Measurements from ENCODE around the genes ACVR2A and LYPD6B.

DNA sequence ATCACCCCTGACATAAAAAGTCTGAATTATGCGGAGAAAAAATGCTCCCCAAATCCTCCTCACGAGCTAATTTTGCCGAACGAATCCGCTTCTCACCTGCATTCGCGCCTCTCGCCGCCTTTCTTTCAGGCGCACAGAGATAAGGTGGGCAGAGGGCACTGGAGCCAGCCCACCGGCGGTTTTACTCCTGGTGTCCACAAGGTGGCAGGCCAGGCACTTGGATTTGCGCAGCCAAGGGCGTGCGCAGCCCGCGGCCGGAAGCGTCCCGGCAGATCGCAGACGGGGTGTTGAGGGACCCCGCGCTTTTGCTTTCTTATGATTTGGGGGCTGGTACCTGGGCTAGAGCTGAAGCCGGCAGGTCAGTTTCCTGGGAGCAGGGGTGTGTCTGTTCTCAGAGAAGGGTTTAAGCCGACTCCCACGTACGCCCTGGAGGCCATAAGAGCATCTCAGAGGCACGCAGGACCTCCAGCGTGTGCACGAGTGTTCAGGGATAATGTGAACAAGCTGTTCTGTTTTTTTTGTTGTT, 305.5 kb upstream of the CXCR4 start:
- PRO-cap, 10 experiments, result no peak in any of the 10 experiments

DNA sequence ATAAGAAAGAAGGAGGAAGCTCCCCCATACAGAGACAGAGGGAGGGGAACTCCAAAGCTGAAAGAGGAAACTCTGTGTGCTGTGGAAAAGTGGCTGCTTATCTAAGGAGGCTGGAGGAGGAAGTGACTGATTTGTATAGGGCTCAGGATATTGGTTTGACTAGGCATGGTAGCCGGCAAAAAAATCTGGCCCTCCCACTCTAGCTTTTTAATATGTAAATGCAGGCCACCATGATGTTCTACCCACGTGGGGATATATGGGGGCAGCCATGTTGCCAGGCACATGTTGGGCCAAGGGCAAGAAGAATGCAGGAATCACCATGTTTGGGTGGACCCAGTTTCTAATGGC, 64.3 kb downstream of the HNMT start:
- PRO-cap, 10 experiments, result no peak in any of the 10 experiments

GRCh38 chr2:138440772-138441366, 60.7 kb upstream of the SPOPL start:
- PRO-cap, 10 experiments, result no peak in any of the 10 experiments

- PRO-cap, 10 experiments, result no peak in any of the 10 experiments
Measured at GRCh38 chr2:138506380-138506956, 4.9 kb downstream of the SPOPL start.

GRCh38 chr2:143132160-143132794, 3.1 kb downstream of the ARHGAP15 start:
- PRO-cap, 10 experiments, result peak in 1 of 10 experiments; most common minus-strand start chr2:143132484 (in 1)

DNA sequence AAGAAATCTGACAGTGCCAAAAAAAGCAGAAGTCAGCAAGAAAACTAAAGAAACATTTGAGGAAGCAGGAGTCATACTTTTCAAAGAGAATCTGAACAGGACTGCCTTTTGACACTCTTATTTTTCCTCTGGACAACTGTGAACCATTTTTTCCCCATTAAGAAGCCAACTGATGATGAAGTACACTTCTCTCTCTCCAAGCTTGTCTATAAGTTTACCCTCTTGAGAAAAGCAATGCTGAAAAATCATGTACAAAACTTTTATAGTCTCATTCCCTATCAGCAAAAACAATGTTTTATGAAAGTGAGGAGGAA, 188.5 kb downstream of the GTDC1 start:
- PRO-cap, 10 experiments, result peak in 1 of 10 experiments; most common plus-strand start position 157 of the sequence (in 1)

DNA sequence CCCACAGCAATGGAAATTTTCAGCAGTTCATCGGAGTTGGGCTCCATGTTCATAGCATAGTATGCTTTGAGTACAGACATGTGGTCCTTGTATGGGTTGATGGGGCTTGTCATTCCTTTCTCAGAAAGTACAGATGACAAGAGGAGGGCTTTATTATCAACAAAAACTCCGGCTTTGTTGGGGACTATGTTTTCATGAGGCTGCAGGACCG, 66.7 kb upstream of the GTDC1 start:
- PRO-cap, 10 experiments, result no peak in any of the 10 experiments

DNA sequence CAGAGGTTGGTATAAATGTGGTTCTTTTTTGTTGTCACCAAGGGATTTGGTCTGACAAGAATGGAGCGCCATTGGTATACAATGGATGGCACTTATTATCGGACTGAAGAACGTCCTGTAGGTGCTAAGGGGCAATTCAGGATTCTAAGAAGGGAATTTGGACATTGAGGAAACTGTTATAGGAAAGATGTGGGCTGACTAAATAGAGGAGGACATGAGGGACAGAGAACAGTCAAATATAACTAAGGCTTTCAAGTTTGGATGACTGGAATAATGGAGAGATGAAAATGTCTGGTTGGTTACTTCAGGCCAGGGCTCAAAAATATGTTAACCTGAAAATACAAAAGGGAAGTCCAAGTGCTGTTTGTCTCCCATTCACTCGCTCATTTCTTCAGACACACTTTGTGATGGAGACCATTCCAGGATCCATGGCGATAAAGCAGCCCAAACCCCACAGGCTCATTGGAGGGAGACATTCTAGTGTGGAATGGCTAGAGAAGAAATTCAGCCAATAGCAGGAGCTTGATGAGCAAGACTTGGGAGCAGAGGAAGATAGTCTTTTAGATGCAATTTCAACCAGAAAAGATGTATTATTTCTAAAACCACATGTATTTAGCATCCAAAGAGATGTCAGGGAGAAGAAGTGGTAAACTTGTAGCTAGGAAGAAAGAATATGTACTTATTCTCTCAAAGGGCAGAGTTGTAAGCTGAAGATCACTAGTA, 88.6 kb upstream of the GTDC1 start:
- PRO-cap, 10 experiments, result no peak in any of the 10 experiments

DNA sequence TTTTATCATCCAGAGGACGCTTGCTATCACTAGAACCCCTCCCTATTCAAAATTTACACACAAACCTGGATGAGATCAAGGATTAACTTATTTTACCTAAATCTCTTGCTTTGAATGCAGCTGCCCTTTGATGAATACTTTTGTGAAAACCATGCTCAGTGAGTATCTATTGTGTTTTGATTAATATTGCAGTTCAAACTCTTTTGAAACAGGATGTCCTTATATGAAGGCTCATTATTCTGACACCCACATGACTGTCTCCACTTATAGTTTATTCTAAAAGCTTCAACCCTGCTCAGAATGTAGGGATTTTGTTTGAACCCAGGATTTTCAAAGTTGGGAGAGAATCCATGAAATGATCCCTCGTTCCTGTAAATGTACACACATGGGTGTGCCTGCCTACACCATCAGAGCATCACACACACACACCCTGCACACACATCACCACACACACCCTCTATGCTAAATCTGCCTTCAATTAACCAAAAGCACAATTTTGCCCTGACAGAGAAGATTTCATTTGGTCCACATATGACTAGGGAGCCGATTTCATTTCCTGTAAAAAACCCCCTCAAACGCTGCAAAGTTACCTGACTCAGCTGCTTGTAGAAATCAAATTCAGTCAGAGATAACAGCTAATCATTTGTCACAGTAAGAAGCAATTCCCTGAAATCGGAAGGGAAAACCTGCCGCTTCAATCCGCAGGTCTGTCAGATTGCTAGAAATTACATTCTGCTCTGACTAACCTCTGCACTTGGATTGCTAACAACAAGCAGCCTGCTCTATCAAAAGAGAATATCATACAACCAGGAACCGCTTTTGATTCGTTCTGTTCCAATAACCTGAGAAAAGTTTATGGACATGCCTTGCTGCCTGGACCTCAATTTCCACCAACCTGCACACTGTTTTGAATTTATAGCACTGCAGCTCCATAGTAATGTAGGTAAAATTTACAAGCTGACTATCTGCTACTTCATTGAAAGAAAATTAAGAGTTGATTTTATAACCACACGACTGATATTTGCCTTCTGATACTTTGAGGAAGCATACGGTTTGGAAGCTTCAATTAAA, 65.1 kb downstream of the ZEB2 start:
- PRO-cap, 10 experiments, result no peak in any of the 10 experiments

DNA sequence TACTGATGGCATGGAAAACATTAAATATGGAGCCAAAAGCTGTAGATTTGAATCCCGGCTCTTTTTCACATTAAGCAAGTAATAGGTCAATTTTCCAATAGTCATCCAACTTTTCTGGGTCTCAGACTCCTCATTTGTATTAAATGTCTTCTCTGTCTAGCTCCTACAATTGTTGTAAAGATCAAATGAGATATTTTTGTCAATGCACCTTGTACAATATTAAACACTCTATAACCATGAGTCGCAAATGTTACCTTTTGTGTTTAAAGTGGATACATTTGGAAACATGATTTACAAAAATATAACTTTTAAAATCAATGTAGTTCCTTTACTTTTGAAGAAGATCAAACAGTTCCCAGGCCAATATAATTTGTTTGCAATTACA, 36.7 kb downstream of the ZEB2 start:
- PRO-cap, 10 experiments, result no peak in any of the 10 experiments

- PRO-cap, 10 experiments, result no peak in any of the 10 experiments
Measured at GRCh38 chr2:144582542-144583445, 62.9 kb upstream of the ZEB2 start.

DNA sequence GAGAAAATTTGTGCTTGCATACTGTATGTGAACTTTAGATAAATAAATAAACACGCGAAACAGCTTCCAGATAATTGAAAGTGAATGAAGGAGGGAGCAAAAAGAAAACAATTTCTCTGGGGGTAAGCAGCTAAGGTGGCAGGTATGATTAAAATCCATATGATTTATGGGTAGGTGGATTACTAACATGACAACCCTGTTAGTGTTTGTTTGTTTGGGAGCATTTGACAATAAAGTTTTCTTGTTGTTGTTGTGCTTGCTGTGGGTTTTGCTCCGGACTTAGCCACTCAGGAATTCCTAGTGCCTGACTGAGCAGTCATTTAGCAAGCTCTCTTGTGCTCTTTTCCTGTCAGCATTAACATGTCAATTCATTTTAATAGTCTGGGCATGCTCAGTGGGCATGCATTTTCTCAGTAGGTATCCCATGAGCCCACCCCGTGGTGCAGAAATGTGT, 674.7 kb upstream of the ZEB2 start:
- PRO-cap, 10 experiments, result no peak in any of the 10 experiments

DNA sequence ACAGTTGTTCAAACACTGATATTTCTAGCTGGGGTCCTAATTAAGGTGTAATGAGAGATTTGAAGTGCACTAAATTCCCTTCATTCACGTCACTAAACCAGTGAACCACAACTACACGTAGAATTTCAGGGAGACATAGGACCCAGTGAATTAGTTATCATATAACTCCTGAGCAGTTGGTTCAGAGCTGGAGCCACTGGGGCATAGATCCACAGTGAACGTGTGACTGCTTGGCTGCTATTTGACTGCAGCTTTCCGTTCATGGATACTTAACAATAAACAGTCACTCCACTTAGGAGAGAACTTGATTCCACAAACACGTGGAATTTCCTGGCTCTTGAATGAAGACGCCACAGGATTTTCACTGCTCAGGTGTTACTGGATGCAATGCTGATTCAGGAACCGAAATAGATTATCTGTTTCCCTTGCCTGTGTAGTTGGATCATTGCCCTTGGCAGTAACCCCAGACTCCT, 679.1 kb upstream of the ZEB2 start:
- PRO-cap, 10 experiments, result no peak in any of the 10 experiments

GRCh38 chr2:147449318-147450184, 395.3 kb upstream of the ACVR2A start:
- PRO-cap, 10 experiments, result no peak in any of the 10 experiments

- PRO-cap, 10 experiments, result peak in 8 of 10 experiments; most common plus-strand start chr2:147844360 (in 8); most common minus-strand start chr2:147844233 (in 5)
Measured at GRCh38 chr2:147844107-147844401, 775 bp upstream of the ACVR2A start.

DNA sequence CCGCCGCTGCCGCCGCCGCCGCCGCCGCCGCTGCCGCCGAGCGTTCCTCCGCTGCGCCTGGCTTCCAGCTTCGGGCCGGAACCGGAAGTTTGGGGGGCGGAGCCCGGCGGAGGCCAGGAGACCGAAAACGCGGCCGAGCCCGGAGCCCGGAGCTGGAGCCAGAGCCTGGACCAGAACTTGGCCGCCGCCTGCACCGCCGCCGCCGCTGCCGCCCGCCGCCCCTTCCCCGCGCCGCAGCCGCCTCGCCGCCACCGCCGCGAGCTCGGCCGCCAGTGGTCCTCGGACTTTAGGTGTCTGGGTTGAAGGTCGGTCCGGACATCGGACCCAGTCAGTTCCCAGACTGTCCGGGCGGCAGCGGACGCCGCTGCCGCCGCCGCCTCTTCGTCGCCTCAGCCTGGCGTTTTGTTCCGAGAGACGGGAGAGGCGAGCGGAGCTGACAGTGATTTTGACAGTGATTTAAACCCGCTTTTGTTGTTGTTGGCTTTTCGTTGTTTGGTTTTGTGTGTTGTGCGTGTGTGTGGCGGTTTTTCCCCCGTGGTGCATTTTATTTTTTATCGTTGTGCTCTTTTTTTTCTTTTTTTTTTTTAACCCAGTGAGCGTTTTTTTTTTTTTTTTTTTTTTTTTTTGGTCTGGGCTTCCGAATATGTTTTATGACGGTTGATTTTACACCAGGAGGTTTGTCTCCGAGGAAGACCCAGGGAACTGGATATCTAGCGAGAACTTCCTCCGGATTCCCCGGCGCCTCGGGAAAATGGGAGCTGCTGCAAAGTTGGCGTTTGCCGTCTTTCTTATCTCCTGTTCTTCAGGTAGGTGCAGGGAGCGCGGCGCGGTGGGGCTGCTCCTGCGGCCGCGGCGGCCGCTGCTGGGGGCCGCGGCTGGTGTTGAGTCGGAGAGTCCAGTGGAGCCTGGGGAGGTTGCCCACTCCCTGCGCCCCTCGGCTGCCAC, at the start of gene ACVR2A:
Gene ACVR2A (plus strand): TSS at position 628 of the 945 bp plus-strand sequence.
- PRO-cap, 10 experiments, result peak in 10 of 10 experiments; most common plus-strand start position 331 of the sequence (in 5); most common minus-strand start position 55 of the sequence (in 3)

DNA sequence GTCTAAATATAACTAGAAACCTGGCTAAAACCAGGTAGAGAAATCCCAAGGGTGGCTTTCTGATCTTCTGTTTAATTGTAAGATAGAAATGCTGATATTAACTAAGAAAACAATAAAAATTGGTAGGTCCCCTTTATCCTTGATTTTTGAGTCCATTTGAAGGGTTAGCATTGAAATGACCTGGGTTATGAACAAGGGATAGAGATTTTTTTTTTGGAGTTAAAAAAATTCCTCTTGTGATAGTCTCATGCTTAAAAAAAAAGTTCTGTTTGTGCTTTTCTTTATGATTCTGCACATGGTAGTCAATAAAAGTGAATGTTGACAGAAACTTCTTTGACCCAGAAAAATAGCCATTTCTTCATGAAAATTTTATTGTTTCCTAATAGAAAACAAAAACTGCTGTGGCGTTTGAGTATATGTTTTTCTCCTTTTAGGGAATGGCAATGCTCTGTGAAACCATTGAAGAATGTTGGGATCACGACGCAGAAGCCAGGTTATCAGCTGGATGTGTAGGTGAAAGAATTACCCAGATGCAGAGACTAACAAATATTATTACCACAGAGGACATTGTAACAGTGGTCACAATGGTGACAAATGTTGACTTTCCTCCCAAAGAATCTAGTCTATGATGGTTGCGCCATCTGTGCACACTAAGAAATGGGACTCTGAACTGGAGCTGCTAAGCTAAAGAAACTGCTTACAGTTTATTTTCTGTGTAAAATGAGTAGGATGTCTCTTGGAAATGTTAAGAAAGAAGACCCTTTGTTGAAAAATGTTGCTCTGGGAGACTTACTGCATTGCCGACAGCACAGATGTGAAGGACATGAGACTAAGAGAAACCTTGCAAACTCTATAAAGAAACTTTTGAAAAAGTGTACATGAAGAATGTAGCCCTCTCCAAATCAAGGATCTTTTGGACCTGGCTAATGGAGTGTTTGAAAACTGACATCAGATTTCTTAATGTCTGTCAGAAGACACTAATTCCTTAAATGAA, 82.1 kb downstream of the ACVR2A start:
- PRO-cap, 10 experiments, result no peak in any of the 10 experiments

- PRO-cap, 10 experiments, result no peak in any of the 10 experiments
Measured at GRCh38 chr2:148545323-148545979, 99.1 kb upstream of the EPC2 start.

DNA sequence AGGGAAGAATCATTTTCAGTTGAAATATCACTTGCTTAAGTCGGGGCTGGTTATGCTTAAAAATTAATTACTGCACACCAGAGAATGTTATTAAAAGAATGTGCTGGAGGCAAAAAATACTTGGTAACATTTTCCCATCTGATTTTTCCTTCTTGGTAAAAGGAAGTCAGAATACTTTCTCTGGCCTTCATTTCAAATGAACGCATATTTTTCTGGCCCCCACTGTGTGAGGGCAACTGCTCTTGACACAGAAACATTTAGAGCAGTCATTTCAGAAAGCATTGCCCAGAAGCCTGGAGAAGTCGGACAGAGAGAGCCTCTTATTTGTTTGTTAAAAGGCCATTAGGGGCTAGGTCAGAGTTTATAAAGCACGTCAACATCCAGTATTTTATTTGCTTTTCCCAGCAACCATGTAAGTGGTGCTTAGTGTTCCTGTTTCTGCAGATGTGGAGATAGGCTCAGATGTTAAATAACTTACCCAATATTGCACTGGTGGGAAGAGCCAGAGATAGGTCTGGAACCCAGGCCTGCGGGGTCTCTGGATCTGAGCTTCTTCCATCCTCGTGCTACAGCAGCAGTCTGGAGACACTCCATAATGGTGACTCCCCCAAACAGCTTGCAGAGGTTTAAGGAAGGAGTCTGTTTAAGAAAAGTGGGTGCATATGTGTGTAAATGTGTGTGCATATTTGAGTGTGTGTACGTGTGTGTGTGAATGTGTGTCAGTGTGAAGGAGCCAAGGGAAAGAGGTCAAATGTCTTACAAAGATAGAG, 32.8 kb upstream of the LYPD6B start:
- PRO-cap, 10 experiments, result no peak in any of the 10 experiments

DNA sequence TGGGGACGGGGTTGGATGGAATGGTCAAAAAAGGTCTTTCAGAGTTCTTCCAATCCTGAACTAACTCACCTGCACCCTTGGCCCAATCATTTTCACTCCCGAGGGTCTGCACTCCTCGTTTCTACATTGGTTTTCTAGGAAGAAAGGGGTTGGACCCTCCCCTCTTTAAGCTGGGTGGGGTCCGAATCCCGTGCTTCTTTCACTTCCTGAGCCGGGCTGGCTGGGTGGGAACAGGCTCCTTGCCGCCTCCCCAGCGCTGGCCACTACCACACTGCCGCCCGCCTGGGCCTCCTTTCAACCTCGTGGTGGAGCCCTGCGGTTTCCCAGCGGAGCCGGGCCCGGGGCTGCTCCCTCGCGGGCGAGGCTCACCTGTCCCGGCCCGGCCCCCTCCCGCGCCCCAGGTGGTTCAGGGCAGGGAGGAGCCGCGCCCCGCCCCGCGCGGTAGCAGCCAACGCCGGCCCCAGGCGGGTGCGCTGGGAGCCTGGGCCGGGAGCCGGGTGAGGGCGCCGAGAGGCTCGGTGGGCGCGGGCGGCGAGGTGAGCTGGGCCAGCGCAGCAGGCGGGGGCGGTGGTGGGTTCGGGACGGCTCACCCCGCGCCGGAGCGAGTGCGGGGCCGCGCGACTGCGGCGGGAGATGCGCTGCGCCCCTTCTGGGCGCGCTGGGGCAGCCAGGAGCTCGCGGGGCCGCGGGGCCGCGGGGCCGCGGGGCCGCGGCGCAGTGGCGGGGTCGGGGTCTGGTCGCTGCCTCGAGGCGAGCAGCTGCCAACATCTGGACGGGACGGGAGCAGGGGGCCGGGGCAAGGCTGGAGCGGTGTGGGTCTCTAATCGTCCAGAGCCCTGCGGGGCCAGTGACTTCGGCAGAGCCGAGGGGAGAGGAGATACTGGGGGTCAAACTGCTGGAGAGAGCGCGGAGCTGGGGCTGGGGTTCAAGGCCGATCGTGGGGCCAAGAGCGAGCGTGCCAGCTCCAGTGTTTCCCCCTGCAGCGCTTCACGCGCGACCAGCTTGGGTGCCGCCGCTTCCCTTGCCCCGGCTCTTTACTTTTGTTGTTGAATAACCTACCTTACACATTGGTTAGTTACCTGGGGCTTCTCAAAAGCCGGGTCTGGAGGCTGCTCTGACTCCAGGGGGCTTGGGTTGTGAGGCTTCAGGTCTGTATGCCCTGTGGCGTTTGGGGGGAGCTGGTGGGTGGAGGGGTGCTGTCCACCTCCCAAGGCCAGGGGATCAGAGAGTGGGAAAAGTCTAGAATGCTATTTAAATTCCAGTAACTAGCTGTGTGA, at the start of gene LYPD6B:
Gene LYPD6B (plus strand): TSS at position 434 of the 1,277 bp plus-strand sequence.
- PRO-cap, 10 experiments, result peak in 9 of 10 experiments; most common plus-strand start position 478 of the sequence (in 6); most common minus-strand start position 295 of the sequence (in 5)

Data from Metastatic Breast Carcinoma in the Brain (tissue), 10 donors.